Left ventricle myocardium (tissue), 1 donor: ENCODE results near the gene TYRP1.

- PRO-cap: no peak
These were observed 364.2 kb downstream of the KDM4C start for GRCh38 chr9:7121920-7122377.

DNA sequence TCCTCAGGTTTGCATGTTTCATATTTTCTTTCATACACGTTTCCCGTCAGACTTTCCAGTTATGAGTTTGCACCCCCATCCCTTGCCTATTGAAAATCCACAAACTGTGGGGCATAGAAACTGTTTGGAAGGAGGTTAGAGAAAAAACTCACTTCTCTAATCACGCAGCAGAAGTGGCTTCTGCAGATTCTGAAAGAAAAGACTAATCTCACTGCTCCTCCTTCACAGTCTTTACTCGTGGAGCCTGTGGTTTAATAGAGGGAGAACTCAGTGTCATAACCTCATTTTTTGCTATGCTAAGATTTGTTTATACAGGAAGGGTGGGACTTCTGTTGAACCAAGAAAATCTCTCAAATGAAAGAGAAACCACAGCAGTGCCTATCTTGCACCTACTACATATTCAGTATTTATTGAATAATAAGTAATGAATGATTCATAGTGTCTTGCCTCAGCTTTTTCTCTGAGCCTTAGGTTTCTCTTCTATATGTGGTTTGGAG is 136.0 kb upstream of the DMAC1 start:
- PRO-cap: no peak

DNA sequence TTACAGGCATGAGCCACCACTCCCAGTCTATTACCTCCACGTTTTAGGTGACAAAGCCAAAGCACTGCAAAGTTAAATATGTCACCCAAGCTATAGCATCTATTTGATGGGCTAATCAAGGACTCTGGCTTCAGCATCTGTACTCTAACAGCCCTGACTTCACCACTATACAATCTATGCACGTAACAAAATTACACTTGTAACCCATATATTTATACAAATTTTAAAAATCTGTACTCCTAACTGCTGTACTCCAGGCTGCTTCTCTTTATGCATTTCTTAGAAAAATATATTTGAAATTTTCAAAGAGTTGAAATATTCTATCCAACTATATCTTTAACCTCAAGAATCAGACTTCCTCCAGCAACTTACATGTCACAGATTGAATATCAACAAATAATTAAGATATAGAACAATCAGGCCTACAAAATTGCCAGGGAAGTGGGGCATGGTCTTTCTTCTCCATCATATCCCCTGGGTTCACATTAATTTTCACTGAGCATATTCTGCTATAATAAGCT is 248.5 kb downstream of the PTPRD start:
- PRO-cap: no peak

GRCh38 chr9:11064813-11065421 is 452.1 kb upstream of the PTPRD start:
- PRO-cap: no peak

- PRO-cap: no peak
These were observed at the start of gene TYRP1 for GRCh38 chr9:12693154-12693920. TYRP1 (plus strand) TSS chr9:12693385.

GRCh38 chr9:12695358-12695991 is 2.3 kb downstream of the TYRP1 start:
- PRO-cap: bidirectional peak, plus-strand start at chr9:12695710, minus-strand start at chr9:12695578

- PRO-cap: no peak
These were observed 107.4 kb downstream of the LURAP1L start for GRCh38 chr9:12882235-12882591.

DNA sequence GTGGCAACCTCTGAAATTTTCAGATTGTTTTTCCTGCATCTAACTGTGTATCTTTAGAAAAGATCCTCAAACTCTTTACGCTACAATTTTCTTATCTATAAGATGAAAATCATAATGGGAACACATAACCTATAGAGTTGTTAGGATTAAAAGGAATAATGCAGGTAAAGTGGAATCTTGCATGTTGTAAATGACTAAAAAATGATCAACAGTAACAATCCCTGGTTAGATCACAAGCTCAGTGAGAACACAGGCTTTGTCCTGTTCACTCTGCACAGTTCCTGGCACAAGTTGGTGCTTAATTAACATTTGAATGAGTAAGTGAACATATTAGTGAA is 159.6 kb downstream of the LURAP1L start:
- PRO-cap: no peak

DNA sequence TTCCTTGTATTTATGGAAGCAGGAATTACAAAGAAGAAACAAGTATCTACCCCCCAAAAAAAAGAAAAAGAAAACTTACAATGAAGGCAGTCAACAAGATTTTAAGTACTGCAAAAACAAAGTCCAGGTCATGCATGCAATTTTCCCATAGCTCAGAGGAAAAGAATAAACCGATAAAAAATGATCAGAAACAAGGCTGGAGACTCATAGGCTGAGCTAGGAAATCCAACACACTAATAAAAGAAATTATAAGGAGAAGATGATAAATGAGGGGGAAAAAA is 69.8 kb downstream of the MPDZ start:
- PRO-cap: no peak

DNA sequence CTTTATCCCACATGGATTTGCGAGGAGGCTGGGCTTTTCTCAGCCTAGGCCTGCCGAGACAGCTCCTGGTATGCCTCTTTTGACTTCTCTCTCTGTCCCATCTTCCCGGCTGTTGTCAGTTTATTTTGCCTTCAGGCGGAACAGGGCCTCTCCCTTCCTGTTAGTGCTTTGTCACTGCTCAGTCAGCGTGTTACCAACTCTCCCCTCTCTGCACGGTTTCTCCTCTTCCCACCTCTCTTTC is 234.2 kb upstream of the MPDZ start:
- PRO-cap: no peak

DNA sequence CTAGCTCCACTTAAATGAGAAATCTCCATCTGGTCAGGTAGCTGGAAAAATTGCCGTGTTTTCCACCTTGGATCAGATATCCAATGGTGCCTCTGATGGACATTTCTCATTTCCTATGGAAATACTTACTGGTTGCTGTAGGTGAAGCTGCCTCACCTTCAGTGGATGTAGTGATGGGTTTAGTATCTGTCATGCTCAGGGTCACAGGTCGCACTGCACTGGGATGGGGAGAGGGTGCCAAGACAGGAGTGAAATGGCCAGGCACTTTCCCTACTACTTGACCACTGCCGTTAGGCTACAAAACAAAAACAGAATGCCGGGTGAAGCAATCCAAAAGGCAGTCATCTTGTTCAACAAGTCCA is 197.9 kb downstream of the NFIB start:
- PRO-cap: no peak

DNA sequence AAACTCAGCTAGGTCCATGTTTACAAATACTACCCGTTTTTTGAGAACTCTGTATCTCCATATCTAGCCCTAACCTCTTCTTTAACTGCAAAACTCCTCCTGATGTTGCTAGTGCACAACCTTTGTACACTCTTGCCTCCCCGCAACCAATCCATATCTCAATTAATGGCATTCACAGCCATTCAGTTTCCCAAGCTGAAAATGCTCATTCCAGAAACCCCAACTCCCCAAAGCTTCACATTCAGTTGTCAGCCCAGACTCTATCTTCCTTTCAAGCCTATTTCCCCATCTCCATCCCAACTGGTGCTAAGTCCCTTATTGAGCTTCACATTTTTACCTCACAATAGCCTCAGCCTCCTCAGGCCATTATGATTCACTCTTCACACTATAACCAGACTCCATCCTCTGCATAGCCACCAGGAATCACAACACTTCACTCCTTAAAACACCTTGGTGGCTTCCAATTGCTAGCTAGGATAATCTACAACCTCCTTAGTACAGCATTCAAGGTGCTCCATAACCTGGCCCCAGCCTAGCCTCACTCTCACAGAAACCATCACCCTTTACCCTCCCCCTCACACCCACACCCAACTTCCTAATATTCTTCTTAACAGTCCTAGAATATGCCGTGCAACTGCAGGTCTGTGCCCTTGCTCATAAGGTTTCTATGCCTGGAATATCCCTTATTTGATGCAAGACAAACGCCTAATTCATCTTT is 113.0 kb downstream of the NFIB start:
- PRO-cap: no peak

- PRO-cap: no peak
These were observed 91.7 kb downstream of the NFIB start for GRCh38 chr9:14222062-14222758.

DNA sequence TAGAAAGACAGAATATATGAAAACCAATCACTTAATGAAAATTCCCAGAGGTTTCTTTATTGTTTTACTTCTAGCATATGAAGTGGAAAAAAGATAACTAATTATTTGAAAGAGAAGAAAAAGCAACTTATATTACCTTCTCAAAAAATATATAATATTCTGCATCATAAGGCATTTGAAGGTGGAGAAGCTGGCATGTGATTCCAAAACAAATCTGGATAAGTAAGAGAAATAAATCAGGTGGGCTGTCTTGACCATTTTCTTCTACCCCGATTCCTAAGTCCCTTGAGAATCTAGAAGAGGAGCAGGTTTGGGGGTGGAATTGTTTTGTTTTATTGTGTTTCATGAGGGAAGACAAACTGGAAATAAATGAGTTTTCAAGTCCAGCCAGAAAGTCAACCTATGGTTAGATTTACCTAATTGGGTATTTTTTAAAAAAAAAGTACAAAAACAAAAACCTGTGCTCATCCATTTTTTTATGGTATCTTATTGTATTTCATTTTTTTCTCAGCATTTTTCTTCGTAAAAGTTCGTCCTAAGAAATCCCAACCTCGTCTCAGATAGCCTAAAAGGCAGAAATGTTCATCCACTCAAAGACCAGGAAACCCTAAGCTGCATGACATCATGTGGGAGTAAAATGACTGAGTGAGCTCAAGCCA is 70.6 kb downstream of the NFIB start:
- PRO-cap: no peak

DNA sequence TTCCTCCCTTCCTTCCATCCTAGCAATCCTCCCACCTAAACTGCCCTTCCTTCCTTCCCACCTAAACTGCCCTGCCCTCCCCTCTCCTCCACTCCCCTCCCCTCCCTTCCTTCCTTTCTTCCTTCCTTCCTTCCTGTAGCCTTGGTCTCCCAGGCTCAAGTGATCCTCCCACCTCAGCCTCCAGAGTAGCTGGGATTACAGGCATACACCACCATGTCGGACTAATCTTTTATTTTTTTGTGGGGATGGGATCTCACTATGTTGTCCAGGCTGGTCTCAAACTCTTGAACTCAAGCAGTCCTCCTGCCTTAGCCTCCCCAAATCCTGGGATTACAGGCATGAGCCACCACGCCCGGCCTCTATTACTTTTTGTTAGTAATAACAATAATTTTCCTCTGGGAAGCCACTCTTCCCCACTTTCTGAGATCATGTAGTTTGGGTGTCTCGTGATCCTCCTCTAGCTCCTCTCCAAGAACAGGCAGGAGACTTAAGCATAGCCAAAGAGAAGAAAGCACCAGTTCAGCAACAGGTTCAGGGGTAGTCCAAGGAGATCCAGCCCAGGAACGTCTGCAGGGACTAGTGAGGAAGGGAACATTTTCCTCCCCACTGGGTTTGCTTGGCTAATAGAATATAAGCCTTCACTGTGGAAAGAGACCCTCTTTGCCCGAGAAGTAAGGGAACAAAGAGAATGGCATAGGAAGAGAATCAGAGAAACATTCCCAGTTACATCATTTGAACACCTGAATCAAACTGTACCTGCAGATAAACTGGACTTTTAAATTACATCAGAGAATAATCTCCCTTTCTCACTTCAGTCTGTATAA is 65.5 kb downstream of the NFIB start:
- PRO-cap: no peak

DNA sequence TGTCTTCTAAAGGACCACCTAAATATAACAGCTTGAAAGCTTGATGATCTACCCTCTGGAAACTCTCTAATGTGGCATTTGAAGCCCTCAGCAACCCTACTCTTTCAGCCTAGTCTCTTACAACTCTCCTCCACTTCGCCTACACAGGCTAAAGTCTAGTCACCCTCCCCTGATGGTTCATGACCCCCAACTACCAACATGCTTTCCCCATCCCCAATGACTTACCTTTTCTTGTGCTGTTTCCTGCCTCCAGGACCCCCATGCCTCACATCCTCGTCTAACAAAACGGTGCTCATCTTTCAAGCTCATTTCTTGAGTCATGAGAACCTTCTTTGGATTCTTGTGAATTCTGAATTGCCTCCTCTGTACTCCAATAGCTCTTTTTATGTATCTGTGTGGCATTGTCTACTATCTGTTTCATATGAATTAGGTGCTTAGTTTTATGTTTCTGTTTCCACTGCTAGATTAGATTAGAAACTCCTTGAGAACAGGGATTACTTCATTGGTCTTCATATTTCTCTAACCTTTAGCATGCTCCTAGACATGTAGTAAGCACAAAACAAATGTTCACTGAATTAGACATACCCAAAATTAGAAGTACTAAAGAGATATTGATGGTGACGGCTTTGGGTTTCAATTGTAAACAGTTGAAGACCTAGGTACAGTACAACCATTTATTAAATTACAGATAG is 45.5 kb downstream of the NFIB start:
- PRO-cap: no peak

GRCh38 chr9:14302485-14302917 is 11.4 kb downstream of the NFIB start:
- PRO-cap: no peak

GRCh38 chr9:14351194-14351733 is 37.3 kb upstream of the NFIB start:
- PRO-cap: no peak

DNA sequence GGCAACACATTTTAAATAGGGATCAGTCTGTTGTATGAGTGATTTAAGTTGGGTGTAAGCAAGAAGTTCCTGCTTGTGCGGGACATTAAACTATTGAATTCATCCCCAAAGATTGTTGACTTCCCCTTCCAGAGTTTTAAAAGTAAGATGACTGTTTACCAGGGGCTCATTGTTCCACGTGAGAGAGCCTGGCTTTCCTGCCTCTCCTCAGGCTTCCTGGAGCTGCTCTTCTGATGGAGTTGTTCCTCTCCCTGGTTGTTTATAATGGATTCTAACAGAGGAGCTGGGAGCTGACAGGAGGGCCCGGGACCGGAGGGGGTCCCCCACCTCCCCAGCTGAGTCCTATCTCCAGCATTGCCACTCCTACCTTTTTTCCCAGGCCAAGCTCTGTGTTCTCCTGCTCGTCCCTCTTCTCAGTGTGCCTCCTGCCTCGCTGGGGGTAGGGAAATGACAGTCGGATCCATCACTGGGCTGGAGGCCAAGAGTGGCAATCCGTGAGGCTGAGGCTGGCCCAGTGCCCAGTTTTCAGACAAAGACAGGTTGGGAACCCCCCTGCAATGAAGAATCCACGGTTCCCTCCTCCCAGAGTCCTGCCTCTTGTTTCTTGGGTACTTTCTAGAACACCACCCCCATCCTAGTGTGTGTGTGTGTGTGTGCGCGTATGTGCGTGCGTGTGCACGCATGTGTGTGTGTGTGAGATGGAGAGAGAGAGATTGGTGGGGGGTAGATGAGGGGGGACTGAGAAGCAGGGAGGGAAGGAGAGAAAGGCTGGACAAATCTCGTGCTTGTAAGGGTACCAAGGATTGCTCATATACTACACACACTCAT is 123.6 kb upstream of the NFIB start:
- PRO-cap: no peak

- PRO-cap: no peak
These were observed 23.6 kb upstream of the TTC39B start for GRCh38 chr9:15330502-15331057.